ENCODE measurements around a stretch of chr18.

DNA sequence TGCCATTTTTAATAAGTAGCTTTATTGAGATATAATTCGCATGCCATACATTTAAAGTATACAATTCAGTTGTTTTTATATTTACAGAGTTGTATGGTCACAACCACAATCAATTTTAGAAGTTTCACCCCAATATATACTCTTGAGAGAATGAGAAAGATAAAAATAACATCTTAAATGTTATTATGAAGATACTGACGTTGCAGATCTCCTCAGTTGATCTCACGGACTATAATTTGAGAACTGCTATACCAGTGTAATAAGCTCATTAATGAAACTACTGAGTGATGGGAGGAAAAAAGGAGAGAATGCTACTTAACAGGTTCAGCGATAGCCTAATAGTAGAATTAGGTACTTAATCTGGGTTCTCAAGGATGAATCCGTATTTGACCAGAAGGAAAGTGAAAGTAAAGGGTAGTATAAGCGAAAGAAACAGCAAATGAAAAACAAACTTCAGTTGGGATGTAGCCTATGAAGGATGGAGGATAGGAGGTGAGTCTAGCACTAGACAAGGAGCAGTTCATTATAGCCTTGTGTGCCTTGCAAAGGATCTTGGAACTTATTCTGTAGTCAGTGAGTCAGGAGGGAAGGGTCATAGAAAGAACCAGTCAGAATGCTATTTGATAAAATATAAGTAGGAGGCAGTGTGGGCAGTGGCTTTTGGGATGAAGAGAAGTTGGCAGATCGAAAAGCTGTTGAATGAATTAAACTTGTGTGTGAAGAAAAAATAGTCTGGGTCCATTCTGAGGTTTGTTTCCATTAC lies 48.3 kb downstream of the ANKRD12 start:
- PRO-cap = no peak

- PRO-cap = no peak
Measured at GRCh38 chr18:9191078-9191375, 54.4 kb downstream of the ANKRD12 start.

GRCh38 chr18:9404374-9405689 lies 70.3 kb downstream of the TWSG1 start:
- PRO-cap = bidirectional peak, plus-strand start at chr18:9404750, minus-strand start at chr18:9404466

- PRO-cap = no peak
Measured at GRCh38 chr18:9422860-9423319, 52.4 kb upstream of the RALBP1 start.

GRCh38 chr18:9476069-9476742 lies 893 bp downstream of the RALBP1 start:
- PRO-cap = no peak

DNA sequence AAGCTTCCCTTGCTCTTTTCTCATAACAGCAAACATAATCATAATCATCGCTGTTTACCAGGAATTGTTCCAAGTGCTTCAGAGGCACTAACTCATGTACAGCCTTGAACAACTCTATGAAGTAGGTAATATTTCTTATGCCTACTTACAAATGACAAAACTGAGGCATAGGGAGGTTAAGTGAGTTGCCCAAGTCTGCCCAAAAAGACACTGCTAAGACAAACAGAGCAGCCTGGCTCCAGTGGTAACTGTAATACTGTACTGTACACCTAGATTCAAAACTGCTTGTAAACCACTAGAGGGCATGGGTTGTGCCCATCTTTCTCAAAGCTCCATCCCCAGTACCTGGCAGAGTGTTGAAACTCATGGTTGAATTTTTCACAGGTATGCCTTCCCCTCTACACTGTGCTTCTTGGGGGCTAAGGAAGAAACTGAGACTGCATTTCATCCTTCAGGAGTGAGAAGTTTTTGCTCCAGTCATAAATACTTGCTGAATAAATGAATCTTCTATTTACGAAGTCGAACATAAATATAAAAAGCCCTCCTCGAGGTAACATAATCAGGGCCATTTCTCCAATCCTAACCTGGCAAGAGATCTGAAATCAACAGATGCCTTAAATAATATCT lies 2.1 kb downstream of the PPP4R1 start:
- PRO-cap = no peak

GRCh38 chr18:9613386-9614300 lies 716 bp downstream of the PPP4R1 start:
- PRO-cap = unidirectional peak, plus-strand start at chr18:9613522; bidirectional peak, plus-strand start at chr18:9613926, minus-strand start at chr18:9613849; bidirectional peak, plus-strand start at chr18:9614069, minus-strand start at chr18:9614025; bidirectional peak, plus-strand start at chr18:9614224, minus-strand start at chr18:9614195; bidirectional peak, plus-strand start at chr18:9614256, minus-strand start at chr18:9614255

GRCh38 chr18:9743029-9743215 lies 34.8 kb downstream of the RAB31 start:
- PRO-cap = bidirectional peak, plus-strand start at chr18:9743075, minus-strand start at chr18:9742776

GRCh38 chr18:9743257-9744063 lies 35.4 kb downstream of the RAB31 start:
- PRO-cap = no peak

- PRO-cap = bidirectional peak, plus-strand start at chr18:9775422, minus-strand start at chr18:9775283
Measured at GRCh38 chr18:9775013-9775751, 67.1 kb downstream of the RAB31 start.

DNA sequence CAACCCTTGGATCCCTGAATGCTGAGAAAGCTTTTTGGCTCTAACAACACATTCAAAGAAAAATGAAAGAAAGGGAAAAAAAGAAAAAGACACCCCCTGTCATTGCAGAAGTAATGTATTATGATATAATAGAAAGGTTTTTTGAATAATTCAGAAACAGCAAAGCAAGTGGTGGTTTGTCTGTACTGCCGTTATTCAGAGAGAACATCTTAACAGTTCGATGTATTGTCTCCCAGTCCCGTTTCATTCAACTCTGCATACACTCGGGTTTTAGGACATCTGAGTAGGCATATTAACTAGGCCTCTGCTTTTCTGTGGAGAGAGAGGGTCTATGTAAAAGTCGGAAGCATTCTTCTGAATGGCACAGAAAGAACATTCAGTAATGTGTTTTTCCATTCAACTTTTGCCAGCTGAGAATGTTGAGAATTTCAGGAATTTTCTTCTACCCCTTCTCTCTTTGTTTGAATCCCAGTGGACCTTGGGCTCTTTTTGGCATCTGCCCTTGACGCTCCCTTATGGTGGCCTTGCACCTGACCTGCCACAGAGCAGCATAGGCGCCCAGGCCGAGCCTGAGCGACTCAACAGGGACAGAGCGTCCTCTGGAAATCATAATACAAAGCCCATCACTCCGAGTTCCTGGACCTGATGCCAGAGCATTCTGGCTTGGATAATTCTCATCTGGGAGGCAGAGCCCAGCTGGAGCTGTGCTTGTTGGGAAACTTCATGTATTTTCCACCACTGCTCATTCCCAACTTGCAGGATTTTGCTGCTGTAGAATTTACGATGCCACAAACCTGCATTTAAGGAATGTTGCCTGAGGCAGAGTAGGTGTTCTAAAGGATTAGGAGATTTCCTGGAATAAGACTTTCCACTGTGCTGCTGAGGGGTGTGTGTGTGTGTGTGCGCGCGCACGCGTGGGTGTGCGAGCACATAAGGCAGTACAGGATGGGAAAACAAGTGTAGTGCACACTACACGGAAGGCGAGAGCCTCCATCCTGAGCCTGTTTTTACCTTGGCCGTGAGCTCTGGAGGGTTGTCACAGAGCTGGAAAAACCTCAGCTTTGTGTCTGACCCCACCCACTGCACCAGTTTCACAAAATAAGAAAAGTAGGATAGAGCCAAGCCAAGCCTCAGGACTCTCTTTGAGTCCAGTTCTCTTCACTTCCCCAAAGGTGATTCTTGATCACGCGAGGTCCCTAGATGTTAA lies 77.2 kb upstream of the TXNDC2 start:
- PRO-cap = no peak

- PRO-cap = no peak
Measured at GRCh38 chr18:9835038-9836354, 50.3 kb upstream of the TXNDC2 start.

DNA sequence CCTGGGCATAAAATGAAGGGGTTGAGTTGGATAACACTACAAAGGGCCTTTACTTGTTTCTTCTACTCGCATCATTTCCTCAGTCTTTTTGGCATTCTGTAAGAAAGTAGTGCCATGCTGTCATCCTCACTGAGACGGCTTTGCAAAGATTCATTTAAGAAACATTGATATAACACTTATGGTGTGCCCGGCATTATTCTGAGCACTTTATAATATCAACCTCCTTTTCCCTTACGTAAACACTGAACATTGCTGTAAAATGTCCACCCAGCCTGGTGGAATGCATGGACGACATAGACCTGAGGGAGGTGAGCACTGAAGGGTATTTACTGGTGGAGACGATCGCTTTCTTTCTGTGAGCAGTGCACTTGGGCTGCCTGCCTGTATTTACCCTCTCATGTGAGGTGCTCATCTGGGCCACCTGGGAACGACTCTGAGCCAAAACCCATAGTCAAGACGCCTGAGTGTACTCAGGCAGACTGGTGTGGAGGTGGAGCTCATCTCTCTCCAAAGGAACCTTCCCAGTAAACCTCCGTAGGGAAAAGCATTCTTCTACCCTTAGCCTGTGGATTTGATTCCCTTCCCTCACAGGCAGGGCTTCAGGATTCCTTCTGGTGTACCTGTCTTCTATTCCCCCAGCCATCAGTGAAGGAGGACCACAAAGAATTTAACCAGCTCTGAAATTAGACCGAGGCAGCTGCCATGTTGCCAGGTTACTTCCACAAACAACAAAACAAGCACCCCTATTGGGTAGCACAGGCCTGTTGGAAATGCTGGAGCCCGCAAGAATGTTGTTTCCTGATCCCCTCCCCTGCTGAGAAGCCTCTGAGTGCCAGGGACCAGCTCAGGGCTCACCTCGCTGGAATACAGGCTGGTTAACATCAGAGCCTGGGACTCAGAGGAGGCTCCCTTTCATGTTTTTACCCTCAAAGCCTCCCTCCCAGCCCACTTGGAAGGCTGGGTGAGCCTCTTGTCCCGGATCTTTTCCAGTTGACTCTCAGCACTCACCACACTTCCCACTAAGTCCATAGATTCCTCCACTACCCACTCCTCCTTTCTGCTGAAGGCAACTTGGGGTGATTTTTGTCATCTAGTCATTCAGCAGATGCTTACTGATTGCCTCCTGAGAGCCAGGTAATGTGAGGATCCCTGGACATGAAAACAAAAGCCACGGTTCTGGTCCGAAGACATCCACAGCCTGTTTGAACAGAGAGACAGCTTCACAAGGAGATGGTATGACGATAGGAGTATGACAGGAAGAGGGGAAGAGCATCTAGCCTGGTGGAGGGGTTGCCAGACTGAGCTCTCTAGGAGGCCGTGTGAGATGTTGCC lies 47.4 kb upstream of the TXNDC2 start:
- PRO-cap = no peak

DNA sequence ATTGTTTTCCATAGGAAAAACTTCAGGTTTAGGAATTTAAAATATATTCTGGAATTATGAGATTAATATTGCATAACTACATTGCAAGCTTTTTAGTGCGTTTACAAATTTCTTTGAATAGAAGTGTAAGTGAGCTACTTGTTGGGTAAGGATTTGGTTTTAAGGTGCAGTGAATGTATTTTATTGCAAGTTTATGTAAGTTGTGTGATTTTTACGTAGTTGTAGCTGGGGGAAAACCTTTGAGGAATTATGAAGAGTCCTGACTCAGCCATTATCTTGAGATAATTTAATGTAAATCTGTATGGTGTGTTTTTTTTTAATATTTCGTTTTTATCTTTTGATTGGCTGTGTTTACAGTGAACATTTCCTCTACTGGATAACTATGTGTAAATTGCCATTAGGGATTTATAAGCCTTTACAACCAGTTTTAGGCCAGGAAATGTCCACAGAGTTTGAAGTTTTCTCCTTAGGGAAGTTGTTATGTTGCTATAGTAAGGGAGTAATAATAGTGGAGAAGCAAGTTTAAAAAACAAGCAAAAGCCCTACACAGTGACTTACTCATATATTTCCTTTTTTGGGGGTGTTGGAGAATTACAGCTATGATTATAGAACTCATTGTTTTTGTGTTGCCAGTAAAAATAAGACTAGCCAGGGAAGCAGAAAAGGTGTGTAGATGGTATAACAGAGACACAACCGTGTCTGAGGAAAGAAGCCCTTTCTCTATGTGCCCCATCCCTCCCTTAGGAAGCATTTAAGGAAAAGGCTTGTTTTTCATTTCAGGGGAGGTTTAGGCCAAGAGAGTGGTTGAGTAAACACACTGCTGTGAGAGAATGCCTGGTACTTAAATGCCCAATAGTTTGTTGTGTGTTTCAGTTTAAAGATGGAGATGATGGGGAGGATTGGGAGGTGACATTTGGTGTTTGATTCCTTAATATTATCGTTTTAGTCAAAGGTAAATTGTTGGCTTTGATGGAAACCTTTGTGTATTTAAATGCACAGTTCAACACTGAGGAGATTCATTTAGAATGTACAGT lies 2.2 kb downstream of the VAPA start:
- PRO-cap = no peak

- PRO-cap = no peak
Measured at GRCh38 chr18:9925281-9926213, 11.7 kb downstream of the VAPA start.

DNA sequence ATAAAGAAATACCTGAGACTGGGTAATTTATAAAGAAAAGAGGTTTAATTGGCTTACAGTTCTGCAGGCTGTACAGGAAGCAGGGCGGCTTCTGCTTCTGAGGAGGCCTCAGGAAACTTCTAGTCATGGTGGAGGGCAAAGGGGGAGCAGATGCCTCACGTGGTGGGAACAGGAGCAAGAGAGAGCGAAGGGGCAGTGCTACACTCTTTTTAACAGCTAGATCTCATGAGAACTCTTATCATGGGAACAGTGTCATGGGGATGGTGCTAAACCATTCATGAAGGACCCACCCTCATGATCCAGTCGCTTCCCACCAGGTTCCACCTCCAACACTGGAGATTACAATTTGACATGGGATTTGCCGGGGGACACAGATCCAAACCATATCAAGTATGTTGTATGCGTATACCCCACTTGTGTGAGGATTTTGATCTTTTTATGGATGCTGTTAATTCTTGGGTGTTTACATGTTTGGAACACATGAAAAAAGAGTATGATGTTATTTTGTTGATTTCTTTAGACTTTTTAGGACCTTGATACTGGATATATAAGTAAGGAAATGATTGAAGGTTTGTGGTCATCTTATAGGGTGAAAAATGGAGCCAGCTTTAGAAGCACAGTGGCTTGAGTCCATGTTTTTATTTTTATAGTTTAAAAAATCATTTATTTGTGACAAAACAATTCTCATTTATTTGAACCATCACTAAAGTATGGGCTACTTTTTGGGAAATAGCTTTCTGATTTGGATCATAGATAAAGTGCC lies 28.9 kb downstream of the VAPA start:
- PRO-cap = no peak

- PRO-cap = no peak
Measured at GRCh38 chr18:9950225-9950605, 36.4 kb downstream of the VAPA start.

GRCh38 chr18:10113727-10114171 lies 199.9 kb downstream of the VAPA start:
- PRO-cap = no peak

DNA sequence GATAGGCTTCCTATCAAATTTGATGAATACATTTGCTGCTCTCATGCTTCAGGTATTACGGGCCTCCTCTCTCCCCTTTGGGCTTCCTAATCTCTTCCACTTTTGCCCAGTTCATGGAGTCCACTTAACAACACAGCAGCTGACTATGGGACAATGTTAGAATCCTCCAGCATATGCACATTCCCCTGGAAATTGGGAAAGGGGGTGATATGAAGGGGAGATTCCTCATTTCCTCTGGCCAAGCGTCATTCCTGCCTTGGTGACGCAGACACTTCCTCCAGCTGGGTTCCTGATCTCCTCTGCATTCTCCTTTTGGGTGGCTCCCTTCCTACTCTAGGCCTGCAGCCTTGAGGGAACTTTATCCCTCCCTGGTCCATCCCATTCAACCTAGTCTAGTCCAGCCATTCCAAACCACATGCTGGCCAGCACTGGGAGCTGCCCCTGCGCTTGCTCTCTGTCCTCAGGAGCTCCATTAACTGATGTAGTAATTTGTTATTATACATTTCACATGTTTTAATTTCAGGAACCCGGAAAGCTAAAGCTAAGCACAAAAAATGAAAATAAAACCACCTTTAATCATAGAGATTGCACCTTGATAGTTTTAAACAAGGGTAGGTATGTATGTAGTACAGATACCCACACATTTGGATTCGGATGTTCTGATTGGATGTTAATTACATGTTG lies 216.8 kb downstream of the VAPA start:
- PRO-cap = no peak

GRCh38 chr18:10351366-10351957 lies 103.0 kb upstream of the APCDD1 start:
- PRO-cap = bidirectional peak, plus-strand start at chr18:10351578, minus-strand start at chr18:10351337